Trachea (tissue), 1 donor: ENCODE measurements around a stretch of chr19.

GRCh38 chr19:41324394-41324639, 14.3 kb downstream of the CCDC97 start:
- PRO-cap: no peak

DNA sequence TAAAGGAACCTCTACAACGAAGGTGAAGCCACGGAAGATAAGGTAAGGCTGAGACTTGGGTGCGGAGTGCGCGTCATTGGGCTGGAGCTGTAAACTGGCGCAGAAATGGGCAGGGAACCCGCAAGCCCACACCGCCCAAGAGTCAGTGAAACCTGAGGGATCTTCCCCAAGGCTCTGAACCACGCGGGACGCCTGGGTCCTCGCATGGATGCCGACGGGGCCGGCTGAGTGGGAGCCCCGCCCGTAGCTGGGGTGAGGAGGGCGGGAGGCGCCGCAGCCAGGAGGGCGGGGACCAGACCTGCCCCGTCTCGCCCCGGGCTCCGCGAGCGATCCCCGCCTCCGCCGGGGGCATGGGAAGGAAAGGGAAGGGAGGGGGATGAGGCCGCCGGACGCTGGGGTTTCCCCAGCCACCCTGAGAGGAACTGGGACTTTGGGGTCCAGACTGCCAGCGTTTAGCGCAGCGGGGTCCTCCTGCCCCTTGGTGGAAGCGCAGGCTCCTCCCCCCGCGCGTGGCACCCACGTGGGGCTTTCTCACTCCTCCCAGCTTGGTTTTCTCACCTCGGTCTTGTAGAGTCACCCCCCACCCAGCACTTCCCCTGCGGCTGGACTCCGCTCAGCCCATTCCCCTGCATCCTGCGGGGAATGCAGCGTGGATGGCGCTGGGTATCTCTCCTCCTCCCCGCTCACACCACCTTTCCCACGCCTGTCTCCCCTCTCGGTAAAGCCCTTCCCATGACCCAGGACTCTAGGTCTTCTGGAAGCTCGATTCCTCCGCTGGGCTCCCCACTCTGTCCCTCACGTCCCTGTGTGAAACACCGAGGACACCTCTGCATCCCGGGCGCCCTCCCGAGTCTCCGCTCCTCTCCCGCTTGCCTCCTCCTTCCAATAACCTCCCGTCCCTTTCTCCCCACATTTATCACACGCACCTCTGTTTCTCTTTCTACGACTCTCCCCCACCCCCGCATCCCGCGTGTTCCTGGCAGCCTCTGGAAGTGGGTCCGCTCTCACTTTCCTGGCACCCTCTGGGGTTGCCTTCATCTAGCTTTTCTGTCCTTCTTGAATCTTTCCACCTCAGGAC, 2.2 kb downstream of the TGFB1 start:
- PRO-cap: bidirectional peak, plus-strand start at position 375 of the sequence, minus-strand start at position 176 of the sequence; bidirectional peak, plus-strand start at position 388 of the sequence, minus-strand start at position 424 of the sequence; unidirectional peak, minus-strand start at position 887 of the sequence

DNA sequence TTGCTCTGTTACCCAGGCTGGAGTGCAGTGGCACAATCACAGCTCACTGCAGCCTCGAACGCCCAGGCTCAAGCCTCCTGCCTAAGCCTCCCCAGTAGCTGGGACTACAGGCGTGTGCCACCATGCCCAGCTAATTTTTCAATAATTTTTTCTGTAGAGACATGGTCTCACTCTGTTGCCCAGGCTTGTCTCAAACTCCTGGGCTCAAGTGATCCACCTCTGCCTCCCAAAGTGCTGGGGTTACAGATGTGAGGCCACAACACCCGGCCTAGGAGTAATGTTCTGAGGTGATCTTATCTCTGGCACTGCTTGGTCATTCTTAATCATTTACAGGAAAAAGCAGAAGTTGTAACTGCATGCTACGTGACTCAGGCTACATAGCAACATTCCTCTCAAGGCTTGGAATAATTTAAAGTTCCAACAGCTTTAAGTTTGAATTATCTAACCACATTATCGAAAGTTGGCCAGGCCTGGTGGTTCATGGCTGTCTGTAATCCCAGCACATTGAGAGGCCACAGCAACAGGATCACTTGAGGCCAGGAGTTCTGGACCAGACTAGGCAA, 3.8 kb upstream of the B9D2 start:
- PRO-cap: no peak

DNA sequence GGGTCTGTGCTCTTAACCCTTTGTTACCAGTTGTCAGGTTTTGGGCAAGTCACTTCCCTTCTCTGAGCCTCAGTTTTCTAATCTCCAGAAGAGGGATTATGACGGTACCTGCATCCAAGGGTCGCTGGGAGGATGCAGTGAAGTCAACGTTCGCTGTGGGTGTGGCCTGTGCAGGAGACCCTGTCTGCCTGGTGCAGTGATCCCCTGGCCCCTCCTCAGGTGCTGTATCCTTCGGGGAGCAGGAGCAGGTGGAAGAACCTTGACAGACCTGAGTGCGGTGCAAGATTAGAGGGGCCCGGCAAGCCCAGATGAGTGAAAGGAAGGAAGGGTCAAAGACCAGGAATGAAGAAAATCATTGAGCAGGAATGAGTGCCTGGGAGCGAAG, 12.8 kb downstream of the B3GNT8 start:
- PRO-cap: no peak

DNA sequence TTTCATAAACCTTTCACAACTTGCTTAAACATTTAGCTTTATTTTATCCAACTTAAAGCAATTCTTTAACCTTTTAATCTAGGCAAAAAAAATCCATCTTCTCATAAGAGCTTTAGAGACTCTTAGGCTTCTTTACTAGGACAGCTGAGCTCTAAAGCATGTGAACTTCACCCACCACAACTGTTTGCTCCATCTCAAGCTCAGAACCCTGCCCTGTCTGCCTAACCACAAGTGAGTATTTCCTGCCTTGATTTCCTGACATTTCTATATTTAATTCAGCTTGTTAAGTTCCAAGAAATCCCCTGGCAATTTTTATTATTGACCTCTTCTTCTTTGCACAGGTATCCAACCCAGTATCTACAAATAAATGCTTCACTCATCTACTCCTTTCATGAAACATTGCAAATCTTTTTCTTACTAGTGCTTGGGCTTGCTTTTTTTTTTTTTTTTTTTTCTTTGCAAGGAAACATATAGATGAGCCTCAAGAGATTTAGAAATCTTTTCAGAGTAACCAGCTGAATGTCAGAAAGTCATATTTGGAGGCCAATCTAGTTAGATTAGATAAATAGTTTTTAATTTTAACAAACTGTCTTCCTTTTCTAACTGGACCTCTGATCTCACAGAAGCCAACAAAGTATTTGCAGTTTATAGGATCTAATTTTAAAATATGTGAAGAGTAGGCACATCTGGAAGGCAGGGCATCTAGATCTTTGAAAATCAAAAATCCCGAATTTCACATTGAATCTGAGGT, 20.9 kb upstream of the CEACAM21 start:
- PRO-cap: no peak

DNA sequence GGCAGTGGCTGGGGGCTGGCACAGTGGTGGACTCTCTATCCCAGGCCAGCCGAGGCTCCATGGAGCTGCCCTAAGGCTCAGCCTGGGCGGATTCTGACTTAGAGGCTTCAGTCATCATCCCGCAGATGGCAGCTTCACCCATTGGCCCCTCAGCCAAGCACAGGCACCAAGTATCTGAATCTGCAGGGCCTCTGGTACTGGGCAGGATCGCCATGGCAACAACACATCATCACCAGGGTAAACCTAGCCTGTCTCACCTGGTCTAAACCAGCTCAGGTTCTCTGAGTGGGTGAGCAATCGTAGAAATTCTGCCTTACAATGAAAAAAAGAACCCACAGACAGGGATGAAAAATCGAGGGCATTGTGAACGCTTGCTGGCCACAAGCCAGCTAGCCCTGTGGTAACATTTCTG, 12.1 kb upstream of the CEACAM21 start:
- PRO-cap: no peak

GRCh38 chr19:41638497-41639212, 11.8 kb upstream of the CEACAM4 start:
- PRO-cap: no peak

DNA sequence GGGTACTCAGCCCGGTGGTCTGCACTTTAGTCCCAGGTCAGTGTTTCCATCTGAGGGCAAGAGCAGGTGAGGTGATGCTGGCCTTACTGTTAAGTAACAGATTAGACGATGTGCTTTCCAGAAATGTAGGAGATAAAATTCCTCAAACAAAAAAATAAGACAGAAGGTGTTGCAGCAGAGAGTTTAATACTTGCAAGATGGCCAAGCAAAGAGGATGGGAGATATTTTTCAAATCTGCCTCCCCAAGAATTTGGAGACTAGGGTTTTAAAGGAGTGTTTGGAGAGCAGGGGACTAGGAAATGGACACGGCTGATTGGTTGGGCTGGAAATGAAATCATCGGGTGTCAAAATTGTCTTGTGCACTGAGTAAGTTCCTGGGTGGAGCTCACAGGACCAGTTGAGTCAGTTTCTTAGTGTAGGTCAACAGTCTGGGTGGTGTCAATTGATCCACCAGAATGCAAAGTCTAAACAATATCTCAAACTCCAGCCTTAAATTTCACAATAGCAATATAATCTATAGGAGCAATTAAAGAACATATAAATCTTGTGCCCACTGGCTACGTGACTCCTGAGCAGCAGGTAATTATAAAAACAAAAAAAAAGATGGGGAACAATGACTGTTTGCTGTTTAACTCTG, 22.9 kb upstream of the CEACAM4 start:
- PRO-cap: no peak

DNA sequence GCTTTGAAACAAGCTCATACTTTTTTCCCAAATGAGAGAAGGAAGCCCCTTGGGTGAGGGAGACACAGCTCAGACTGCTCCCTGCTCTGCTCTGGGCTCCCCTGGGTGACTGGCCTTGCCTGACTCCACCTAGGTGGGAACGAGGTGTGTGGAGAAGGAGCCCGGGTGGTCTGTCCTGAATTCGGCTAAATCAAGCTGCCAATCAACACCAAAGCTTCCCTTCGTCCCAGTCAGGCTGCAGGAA, 7.8 kb downstream of the CEACAM5 start:
- PRO-cap: no peak

DNA sequence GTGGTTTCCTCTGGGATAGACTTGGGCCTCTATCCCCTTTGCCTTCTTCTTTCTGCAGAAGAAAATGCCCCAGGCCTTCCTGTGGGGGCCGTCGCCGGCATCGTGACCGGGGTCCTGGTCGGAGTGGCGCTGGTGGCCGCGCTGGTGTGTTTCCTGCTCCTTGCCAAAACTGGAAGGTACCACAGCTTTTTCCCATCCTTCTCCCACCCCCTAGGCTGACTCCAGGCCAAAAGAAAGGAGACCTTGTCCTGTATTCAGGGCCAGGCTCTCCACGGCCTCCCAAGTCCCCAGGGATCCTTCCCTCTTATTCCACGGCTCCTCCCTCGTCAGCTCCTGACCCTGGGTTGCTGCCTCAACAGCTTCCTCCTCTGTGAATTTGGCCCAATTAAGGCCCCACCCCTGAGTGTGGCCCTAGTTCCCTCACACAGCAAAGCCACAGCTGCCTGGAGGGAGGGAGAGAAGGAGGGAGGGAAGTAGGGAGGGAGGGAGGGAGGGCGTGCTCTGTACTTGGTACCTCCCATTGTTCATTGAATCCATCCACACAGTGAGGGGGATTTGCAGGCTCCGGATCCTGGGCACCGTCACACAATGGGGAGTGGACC, 12.5 kb downstream of the CEACAM3 start:
- PRO-cap: no peak

DNA sequence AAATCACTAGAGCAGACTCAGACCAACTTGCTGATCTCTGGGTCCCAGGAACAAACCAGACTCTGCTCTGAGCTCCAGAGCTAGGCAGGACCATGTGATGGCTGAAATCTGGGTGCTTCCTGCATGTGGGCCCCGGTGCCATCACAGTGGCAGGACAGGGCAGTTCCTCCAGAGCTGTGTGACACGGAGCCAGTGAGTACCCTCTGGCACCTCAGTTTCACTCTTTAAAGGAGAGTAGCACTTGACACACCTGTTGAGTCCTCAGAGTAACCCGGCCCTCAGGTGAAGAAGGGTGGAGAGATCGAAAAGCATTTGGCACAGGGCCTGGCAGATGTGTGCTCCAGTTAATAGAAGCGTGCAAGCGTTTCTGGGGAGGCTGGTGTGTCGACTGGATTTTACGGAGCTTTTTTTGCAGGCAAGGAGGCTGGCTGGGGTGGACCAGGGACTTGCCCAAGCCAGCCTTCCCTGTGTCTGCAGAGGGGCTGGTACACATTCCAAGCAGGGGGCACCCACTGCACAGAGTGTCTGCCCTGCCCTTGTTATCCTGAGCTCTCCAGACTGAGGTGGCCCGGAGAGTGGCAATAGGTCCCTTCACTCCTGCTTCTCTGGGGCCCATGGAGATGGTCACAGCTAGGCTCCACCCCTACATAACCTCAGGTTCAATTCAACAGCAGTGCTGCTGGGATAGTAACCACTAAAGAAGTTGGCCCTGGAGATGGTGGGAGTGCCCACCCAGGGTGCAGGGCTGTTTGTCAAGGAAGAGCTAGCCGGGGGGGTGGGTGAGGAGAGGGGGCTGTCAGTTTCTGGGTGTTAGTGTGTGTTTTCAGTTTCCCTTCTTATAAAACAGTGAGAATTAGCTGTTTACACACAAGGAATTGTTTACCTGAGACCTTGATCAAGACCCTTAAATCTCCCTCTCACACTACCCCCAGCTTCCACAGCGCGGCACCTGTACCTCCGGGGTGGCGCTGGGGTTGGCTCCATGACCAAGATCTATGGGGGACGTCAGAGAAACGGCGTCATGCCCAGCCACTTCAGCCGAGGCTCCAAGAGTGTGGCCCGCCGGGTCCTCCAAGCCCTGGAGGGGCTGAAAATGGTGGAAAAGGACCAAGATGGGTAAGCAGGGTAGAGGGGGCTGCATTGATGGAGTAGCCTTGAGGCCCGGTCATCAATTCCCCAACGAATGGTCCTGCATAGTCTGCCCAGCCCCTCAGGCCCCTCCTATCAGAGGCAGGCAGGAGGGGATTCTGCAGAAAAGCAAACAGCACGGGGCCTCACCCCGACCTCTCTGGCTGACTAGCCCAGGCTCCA, 8.5 kb downstream of the RPS19 start:
- PRO-cap: no peak

- PRO-cap: no peak
These were observed 5.0 kb upstream of the CD79A start for GRCh38 chr19:41871671-41872793.

DNA sequence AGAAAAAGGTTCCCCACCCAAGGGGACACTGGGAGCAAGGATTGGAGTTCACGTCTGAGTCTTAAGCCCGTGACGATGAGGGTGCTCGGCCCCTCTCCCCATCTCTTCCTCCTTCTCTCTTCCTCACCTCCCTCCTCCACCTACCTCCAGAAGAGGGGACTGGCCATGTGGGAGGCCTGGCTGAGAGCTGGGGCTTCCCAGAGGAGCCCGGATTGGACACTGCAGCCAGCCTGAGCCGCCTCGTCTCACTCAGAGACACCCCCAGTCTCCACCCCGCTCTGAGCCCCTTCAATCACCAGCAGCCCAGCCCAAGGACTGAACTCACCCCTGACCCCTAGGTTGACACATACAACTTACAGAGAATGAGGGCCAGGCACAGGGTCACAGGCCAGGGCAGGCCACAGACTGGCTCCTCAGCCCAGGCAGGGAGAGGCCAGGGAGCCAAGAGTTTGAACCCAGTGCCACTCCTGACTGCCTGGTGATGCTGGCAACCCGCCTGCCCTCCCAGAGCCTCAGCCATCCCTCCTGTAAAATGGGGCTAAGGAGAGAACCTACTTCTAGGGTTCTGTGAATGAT, 908 bp downstream of the CD79A start:
- PRO-cap: no peak

DNA sequence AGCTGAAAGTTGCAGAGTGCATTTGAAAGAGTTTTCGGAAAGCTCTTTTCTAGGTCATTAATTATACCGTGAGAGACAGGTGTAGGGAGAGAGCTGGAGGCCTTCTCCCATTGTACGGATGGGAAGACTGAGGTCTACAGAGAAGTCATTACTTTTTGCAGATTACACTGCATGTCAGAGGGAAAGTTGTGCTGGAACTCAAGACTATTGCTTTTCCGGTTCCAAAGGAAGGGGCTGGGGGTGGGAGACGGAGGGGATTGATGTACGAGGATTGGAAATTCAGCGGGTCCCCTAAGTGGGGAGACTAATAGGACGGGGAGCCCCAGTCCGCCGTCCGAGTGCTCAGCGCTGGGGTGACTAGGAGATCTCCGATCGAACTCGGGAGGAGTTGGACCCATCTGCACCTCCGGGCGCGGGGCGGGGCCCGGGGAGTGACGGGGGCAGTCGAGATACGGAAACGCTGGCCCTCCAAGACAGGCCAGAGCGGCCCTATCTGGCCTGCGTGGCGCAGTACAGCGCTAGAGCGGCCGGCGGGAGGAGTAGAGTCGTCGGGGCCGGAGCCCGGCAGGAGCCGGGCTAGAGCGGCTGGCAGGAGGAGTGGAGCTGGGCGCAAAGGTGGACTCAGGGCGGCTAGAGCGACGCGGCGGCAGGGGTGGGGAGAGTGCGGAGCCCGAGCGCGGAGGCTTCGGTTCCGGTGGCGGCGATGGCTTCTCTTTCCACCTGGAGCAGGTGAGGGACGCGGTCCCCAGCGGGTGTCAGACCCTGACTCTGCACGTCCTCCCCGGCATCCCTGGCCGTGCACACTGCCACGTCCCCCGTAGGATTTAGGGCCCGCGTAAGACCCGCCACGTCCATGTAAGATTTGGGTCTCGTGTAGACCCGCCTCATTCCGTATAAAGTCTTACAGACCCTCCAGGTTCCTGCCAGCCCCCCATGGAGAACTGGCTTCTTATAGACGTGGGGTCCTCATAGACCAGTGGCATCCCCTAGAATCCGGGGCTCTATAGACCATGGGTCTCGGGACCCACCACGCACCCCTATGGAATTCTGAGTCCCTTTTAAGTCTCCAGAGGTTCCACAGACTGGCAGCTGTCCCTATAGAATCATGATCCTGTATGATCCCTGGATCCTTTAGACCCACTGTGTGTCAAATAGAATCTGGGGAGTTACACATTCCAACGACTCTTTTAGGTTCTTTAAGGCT, 1.2 kb downstream of the ARHGEF1 start:
- PRO-cap: bidirectional peak, plus-strand start at position 521 of the sequence, minus-strand start at position 433 of the sequence

DNA sequence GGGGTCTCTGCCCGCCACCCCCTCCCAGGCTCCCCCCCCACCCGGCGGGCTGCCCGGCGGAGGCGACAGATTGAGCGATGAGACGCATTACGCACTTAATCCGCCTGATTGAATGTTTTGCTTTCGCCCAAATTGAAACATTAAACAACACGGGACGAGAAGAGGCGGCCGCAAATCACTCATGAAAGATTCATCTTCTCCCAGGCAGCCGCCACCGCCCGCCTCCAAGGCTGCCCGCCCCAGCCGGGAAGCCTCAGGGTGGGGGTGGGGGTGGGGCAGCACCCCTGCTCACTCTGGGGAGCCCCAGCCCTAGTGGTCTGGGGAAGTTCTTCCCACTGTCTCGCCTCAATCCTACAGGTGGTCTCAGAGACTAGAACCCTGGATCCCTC, 7.6 kb upstream of the ERFL start:
- PRO-cap: no peak

GRCh38 chr19:41957790-41958192, 1.3 kb downstream of the RABAC1 start:
- PRO-cap: unidirectional peak, plus-strand start at chr19:41958028

- PRO-cap: bidirectional peak, plus-strand start at chr19:42068477, minus-strand start at chr19:42068413
These were observed 1.8 kb downstream of the GRIK5 start for GRCh38 chr19:42068246-42068655.

- PRO-cap: bidirectional peak, plus-strand start at chr19:42217073, minus-strand start at chr19:42216923
These were observed 464 bp downstream of the DEDD2 start for GRCh38 chr19:42216801-42217624.

DNA sequence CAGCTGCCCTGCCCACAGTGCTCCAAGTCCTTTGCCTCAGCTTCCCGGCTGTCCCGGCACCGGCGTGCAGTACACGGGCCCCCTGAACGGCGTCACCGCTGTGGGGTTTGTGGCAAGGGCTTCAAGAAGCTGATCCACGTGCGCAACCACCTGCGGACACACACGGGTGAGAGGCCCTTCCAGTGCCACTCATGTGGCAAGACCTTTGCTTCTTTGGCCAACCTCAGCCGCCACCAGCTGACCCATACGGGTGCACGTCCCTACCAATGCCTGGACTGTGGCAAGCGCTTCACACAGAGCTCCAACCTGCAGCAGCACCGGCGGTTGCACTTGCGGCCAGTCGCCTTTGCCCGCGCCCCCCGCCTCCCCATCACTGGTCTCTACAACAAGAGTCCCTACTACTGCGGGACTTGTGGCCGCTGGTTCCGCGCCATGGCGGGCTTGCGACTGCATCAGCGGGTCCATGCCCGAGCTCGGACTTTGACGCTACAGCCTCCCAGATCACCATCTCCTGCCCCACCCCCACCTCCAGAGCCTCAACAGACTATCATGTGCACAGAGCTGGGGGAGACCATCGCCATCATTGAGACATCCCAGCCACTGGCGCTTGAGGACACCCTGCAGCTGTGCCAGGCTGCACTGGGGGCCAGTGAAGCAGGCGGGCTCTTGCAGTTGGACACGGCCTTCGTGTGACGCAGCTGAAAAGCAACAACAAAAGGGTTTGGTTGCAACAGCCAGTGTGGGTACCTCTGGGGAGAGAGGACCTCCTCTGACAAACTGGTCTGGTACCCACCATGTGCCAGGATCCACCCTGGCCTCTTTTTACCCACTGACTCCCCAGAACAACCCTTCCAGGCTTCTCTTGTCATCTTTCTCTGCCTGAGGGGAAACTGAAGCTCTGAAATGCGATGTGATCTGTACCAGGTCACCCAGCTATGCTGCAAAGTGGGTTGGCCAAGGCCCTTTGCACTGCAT, 5.9 kb downstream of the ZNF526 start:
- PRO-cap: no peak

DNA sequence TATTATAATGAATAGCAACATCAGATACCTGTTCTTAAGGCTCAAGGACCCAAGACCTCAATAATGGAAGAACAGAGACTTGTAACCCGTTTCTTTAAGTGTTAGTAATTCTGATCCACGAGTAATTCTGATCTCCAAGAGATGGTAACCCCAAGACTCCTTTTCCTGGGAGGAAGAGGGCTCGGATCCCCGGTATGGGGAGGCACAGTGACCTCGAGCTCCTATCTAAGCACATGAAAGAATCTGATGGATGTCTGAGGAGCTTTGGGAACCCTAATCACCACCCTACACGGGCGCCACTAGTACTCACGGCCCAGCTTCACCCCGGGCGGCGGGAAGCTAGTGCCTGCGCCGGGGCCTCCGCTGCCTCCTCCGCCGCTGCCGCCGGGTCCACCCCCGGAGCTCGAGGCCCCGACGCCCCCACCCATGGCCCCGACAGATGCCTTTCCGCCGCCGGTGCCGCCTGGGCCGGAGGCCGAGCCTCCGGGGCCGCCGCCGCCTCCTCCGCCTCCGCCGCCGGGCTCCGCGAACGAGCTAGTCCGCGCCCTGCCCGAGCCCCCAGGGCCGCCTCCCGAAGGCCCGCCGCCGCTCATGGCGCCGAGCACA, 426 bp downstream of the GSK3A start:
- PRO-cap: no peak